Testis (tissue), 5 donors: ENCODE data around the gene CAV3.

GRCh38 chr3:8580733-8581288, 63.8 kb downstream of the SSUH2 start:
- PRO-cap, 3 experiments, result no peak in any of the 3 experiments
- RAMPAGE, long total RNA, 2 experiments, result no peak in any of the 2 experiments
- RRBS, result 97% methylated on average over 3 of the region's 8 CpGs

GRCh38 chr3:8611227-8611690, 33.3 kb downstream of the SSUH2 start:
- PRO-cap, 3 experiments, result no peak in any of the 3 experiments
- RAMPAGE, long total RNA, 2 experiments, result no peak in any of the 2 experiments
- RRBS, result 77% methylated on average over 2 of the region's 17 CpGs

DNA sequence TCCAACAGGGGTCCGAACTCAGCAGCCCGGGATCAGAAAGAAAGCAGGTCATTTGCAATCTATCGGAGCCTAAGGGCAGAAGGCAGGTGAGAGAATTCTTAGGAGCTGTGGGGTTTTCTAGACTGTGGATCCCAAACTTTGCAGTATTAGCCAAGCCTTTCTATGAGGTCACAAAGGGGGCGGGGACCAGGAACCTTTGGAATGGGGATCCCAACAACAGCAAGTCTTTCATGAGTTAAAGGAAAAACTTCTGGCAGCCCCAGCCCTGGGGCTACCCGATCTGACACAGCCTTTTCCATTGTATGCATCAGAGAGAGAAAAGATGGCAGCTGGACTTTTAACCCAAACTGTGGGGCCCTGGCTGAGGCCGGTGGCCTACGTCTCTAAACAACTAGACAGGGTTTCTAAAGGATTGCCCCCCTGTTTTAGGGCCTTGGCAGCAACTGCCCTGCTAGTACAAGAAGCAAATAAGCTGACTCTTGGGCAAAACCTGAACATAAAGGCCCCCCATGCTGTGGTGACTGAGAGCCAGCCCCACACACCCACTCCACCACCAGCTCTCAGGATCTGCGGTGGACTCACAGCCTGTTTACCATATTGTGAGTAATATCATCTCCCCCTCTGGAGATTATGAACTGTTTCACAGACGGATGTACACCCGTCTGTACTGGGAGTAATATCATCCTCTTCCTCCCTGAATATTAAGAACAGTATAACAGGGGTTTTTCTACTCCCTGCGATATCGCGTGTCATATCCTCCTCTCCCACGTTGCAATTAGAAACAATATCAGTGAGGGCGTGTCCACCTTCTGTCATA, 32.9 kb upstream of the SSUH2 start:
- PRO-cap, 3 experiments, result peak in 1 of 3 experiments; most common minus-strand start position 119 of the sequence (in 1)
- RAMPAGE, long total RNA, 2 experiments, result start-site peak on the plus strand in 2 of 2 experiments, centred at positions 211 to 221 of the sequence, 20 to 23 reads per replicate
- RRBS, result no CpG with 5 or more reads among the region's 15 CpGs

DNA sequence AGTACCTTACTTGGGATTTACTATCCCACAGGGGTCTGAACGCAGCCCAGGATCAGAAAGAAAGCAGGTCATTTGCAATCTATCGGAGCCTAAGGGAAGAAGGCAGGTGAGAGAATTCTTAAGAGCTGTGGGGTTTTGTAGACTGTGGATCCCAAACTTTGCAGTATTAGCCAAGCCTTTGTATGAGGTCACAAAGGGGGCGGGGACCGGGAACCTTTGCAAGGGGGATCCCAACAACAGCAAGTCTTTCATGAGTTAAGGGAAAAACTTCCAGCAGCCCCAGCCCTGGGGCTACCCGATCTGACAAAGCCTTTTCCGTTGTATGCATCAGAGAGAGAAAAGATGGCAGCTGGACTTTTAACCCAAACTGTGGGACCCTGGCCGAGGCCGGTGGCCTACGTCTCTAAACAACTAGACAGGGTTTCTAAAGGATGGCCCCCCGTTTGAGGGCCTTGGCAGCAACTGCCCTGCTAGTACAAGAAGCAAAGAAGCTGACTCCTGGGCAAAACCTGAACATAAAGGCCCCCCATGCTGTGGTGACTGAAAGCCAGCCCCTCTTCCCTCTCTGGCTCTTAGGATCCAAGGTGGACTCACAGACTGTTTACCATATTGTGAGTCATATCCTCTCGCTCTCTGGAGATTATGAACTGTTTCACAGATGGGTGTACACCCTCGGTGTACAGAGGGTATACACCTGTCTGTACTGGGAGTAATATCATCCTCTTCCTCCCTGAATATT, 35.3 kb upstream of the SSUH2 start:
- PRO-cap, 3 experiments, result peak in 1 of 3 experiments; most common plus-strand start position 242 of the sequence (in 1); most common minus-strand start position 137 of the sequence (in 1)
- RAMPAGE, long total RNA, 2 experiments, result start-site peak on the plus strand in 1 of 2 experiments, centred at position 273 of the sequence, 14 reads per replicate
- RRBS, result no CpG with 5 or more reads among the region's 12 CpGs

GRCh38 chr3:8710091-8710379, 23.6 kb upstream of the CAV3 start:
- PRO-cap, 3 experiments, result no peak in any of the 3 experiments
- RAMPAGE, long total RNA, 2 experiments, result no peak in any of the 2 experiments
- RRBS, result no CpG with 5 or more reads among the region's 5 CpGs

DNA sequence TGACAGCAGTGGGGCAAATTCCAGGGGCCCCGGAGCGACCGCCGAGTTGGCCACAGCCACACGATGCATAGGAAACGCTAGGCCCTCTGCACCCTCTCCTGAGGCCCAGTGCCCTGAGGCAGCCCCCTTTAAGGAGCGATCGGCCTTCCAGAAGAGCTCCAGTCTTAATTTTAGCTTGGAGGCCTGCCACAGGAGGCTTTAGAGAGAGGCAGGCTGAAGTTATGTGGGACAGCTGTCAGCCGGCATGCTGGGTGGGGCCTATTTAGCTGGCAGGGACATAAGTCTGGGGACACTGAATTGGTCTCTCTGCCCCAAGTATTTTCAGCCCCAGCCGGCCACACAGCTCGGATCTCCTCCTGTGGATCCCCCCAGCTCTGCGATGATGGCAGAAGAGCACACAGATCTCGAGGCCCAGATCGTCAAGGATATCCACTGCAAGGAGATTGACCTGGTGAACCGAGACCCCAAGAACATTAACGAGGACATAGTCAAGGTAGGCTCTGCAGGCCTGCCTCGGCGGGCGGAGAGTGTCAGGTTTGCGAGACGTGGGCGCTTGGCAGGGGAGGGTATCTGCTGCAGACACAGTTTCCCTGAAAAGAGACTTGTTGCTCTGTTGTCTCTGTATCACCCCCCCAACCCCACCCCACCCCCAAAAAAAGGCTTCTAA, at the start of gene CAV3:
Gene CAV3, plus strand, starts transcription at position 305 of the 667 bp plus-strand sequence.
- PRO-cap, 3 experiments, result no peak in any of the 3 experiments
- RAMPAGE, long total RNA, 2 experiments, result no peak in any of the 2 experiments
- RRBS, result 67% methylated on average over 2 of the region's 22 CpGs

DNA sequence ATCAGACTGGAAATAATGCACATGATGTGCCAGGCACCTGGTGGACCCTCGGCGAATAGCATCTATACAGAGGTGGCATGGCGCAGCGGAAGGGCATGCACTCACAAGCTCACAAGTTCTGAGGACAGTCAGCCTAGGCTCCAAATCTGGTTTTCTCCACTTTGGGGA, 113.9 kb downstream of the SRGAP3 start:
- PRO-cap, 3 experiments, result no peak in any of the 3 experiments
- RAMPAGE, long total RNA, 2 experiments, result no peak in any of the 2 experiments
- RRBS, result no CpG with 5 or more reads among the region's 4 CpGs

- PRO-cap, 3 experiments, result no peak in any of the 3 experiments
- RAMPAGE, long total RNA, 2 experiments, result no peak in any of the 2 experiments
- RRBS, result no CpG with 5 or more reads among the region's 2 CpGs
Measured at GRCh38 chr3:9452427-9452858, 55.0 kb downstream of the SETD5 start.

GRCh38 chr3:9477788-9478122, 75.9 kb downstream of the LHFPL4 start:
- PRO-cap, 3 experiments, result no peak in any of the 3 experiments
- RAMPAGE, long total RNA, 2 experiments, result no peak in any of the 2 experiments
- RRBS, result no CpG with 5 or more reads among the region's 5 CpGs

DNA sequence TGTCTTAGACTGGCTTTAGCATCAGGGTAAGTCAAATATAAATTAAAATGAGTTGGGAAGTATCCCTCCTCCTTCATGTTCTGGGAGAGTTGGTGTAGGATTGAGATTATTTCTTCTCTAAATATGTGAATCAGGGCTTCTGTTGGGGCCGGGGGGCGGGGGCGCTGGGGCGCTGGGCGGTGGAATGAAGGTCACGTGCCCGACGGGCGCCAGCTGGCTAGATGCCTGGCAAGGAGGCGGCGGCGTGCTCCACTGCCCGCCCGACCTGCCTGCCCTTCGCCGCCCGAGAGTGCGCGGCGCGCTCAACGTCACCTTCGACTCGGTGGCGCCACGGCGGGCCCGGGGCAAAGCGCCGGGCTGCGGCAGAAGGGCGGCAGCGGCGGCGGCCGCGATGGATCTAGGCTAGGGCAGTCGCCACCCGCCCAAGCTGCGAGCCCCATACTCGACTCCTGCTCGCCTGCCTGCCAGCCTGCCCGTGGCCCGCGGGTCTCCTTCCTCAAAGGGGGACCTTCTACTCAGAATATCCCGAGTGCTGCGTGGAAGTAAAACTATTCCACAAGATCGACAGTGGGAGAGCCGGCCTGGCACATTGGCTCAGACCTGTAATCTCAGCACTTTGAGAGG, 47.0 kb upstream of the LHFPL4 start:
- PRO-cap, 3 experiments, result peak in 1 of 3 experiments; most common plus-strand start position 220 of the sequence (in 1)
- RAMPAGE, long total RNA, 2 experiments, result no peak in any of the 2 experiments
- RRBS, result no CpG with 5 or more reads among the region's 49 CpGs

GRCh38 chr3:9722222-9722703, 9.3 kb upstream of the BRPF1 start:
- PRO-cap, 3 experiments, result peak in 1 of 3 experiments; most common minus-strand start chr3:9722410 (in 1)
- RAMPAGE, long total RNA, 2 experiments, result no peak in any of the 2 experiments
- RRBS, result no CpG with 5 or more reads among the region's 5 CpGs

DNA sequence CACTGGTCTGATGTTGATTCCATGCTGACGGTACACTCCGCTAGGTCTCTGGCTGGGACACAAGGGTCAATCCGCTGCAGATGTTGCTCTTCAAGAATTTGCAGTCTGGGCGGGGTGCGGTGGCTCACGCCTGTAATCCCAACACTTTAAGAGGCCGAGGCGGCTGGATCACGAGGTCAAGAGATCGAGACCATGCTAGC, 1.1 kb upstream of the OGG1 start:
- PRO-cap, 3 experiments, result no peak in any of the 3 experiments
- RAMPAGE, long total RNA, 2 experiments, result no peak in any of the 2 experiments
- RRBS, result no CpG with 5 or more reads among the region's 10 CpGs

DNA sequence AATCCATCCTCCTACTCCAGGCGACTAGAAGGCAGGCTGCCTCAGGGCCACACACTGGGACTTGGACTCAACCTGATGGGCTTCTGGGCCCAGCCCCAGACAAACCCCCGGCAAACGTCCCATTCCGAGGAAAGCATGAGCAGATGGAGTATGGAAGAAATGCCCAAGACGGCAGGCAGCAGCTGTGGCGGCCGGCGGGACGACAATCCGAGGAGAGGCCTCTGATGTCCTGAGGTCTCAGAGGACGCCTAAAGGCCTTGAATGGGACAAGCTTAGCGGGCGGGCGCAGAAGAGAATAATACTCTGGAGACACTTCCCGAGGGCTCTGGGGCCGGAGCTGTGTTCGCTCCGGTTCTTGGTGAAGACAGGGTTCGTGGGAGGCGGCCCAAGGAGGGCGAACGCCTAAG, 497 bp upstream of the OGG1 start:
- PRO-cap, 3 experiments, result peak in 1 of 3 experiments; most common plus-strand start position 367 of the sequence (in 1)
- RAMPAGE, long total RNA, 2 experiments, result no peak in any of the 2 experiments
- RRBS, result 3% methylated on average over 6 of the region's 22 CpGs

DNA sequence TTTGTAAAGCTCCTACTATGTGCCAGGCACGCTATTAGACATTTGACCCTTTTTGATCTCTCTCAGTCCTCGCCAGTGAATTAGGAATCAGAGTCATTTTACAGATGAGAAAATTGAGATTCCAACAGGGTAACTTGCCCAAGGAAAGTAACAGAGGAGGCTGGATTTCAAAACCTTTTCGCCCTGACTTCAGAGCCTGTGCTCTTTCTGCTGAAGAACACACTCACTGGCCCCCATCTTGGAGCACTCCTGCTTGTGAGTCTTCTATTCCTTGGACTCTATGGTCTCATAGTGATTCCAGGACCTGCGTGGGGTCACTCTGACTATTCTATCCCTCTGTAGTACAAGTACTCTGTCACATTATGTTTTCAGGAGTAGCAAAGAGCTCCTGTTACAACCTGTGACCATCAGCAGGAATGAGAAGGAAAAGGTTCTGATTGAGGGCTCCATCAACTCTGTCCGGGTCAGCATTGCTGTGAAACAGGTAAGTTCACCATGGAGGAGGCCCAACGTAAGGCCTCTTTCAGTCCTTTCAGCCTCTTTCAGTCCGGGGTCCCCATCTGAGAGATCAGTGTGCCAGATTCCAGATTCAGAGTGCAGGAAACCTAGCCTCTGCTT, 7.0 kb downstream of the ARPC4 start:
- PRO-cap, 3 experiments, result no peak in any of the 3 experiments
- RAMPAGE, long total RNA, 2 experiments, result no peak in any of the 2 experiments
- RRBS, result 95% methylated on average over 2 of the region's 7 CpGs

DNA sequence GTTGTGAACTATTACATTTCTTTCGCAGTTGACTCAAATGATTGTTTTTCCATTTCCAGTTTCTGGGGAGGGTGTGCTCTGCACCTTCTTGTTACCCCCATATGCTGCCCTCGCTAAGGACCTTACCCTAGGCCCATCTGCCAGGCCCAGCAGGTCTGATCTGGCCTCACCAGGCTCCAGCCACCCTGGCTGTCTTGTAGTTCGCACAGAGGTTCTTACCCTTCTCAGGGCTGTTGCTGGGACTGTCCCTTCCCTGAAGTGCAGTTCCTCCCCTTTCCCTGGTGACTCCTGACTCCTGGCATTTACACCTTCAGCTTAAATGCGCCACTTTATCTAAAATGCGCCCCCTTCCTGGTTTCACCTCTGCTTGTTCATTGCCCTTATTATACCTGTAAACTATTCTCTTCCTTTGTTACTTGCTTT, 904 bp upstream of the TTLL3 start:
- PRO-cap, 3 experiments, result no peak in any of the 3 experiments
- RAMPAGE, long total RNA, 2 experiments, result no peak in any of the 2 experiments
- RRBS, result no CpG with 5 or more reads among the region's 5 CpGs

GRCh38 chr3:9810833-9811267, 788 bp downstream of the TTLL3 start:
- PRO-cap, 3 experiments, result no peak in any of the 3 experiments
- RAMPAGE, long total RNA, 2 experiments, result no peak in any of the 2 experiments
- RRBS, result no CpG with 5 or more reads among the region's 11 CpGs

- PRO-cap, 3 experiments, result no peak in any of the 3 experiments
- RAMPAGE, long total RNA, 2 experiments, result no peak in any of the 2 experiments
- RRBS, result 100% methylated on average over 2 of the region's 6 CpGs
Measured at GRCh38 chr3:9878567-9879124, 1.4 kb downstream of the CIDEC start.

DNA sequence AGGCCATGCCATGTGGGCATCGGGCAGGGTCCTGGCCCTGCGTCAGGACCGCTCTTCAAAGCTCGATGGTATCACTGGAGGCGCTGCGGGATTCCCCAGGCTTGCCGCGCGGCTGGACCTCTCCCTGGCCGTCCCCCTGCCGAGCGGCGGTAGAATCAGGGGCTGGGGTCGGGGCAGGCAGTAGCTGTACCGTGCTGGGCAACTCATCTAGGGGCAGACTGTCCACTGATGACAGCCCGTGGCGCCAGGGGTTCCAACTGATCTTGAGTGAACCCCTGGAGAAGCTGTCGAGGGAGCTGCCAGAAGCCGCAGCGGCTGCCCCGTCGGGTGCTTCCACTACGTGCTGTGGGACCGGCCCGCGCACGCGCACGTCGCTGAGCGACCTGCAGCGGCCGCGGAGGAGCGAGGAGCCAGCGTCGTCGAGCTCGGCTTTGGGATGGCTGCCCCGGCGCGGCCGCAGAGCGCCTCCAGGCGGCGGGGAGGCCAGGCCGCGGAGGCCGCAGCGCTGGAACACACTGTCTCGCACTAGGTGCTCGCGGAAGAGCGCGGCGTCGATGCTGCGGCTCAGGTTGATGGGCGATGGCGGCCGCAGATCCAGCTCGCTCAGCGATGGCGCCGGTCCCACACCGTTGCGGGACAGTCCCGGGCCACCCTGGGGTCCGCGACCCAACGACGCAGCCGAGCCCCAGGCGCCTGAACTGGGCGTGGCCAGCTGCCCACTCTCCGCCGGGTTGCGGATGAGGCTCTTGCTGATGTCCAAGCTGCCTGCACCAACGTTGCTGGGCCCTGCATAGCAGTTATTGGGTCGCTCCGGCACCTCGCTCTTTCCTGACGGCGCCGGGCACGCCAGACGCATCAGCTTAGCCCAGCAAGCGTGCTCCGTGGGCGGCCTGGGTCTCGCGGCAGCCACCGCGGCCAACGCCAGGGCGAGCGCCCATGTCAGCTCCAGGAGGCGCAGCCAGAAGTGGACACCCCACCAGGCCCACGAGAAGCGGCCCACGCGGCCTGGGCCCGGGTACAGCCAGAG, 5.7 kb downstream of the PRRT3 start:
- PRO-cap, 3 experiments, result peak in 3 of 3 experiments; most common plus-strand start position 388 of the sequence (in 3); most common minus-strand start position 345 of the sequence (in 3)
- RAMPAGE, long total RNA, 2 experiments, result no peak in any of the 2 experiments
- RRBS, result 3% methylated on average over 25 of the region's 103 CpGs

GRCh38 chr3:10189466-10190209, 24.9 kb downstream of the IRAK2 start:
- PRO-cap, 3 experiments, result no peak in any of the 3 experiments
- RAMPAGE, long total RNA, 2 experiments, result no peak in any of the 2 experiments
- RRBS, result no CpG with 5 or more reads among the region's 7 CpGs

DNA sequence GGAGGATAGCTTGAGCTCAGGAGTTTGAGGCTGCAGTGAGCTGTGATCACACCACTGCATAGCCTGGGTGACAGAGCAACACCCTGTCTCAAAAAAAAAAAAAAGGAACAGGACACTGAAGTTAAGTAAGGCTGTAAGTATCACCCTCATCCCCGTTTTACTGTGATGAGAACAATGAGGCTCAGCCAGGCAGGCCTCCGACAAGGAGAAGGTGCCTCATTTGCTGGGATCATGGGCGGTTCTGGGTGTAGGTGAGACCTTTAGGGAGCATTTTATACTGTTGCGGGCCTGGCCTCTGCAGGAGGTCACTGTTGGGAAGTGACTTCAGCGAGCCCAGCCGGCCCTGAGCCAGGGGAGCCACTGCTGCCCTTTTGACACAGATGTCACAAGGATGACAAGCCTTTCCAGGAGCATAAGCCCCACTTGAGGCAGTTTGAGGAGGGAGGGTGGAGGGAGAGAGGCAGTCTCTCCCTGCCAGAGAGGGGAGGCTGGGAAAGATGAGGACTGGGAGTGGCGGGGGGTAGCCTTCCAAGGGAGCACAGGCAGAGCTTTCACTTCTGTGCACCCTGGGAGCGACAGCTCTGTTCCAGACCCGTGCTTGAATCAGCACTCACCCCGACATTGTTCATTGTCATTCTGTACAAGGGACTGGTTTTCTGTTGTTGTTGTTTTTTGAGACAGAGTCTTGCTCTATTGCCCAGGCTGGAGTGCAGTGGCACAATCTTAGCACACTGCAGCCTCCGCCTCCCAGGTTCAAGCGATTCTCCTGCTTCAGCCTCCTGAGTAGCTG, 30.9 kb downstream of the IRAK2 start:
- PRO-cap, 3 experiments, result no peak in any of the 3 experiments
- RAMPAGE, long total RNA, 2 experiments, result no peak in any of the 2 experiments
- RRBS, result no CpG with 5 or more reads among the region's 12 CpGs